Parietal lobe (tissue), 2 donors: ENCODE data around the genes UGT2B11 and MOB1B.

GRCh38 chr4:68646603-68647513 lies 23.6 kb downstream of the UGT2B15 start:
- RAMPAGE, long total RNA, result no peak

DNA sequence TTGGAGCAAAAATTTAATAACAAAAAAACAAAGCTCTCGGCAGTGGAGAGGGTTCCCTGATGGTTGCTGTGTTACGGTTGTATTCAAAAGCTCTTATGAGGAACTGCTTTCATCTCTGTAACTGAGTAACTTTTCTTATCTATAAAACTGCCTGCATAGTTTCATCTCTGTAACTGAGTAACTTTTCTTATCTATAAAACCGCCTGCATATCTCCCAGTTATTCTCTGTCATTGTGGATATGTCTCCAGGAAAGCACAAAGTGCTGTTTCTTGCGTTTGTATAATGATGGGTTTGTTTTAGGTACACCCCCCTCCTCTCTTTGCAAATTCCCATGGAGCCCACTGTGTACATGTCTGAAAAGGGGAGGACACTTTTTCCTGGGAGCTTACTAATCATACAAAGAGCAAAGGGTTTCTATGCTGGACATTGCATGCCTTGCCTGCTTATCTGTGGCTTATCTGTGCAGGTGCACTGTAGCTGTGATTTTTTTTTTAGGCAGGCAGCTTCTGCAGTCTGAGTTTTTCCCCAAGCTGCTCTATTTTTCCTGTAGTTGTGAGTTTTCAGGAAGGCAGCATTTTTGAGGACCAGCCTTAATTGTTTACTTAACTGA lies 62.6 kb upstream of the UGT2B15 start:
- RAMPAGE, long total RNA, result no peak

GRCh38 chr4:68818021-68818540 lies 2.3 kb downstream of the UGT2B10 start:
- RAMPAGE, long total RNA, result no peak

DNA sequence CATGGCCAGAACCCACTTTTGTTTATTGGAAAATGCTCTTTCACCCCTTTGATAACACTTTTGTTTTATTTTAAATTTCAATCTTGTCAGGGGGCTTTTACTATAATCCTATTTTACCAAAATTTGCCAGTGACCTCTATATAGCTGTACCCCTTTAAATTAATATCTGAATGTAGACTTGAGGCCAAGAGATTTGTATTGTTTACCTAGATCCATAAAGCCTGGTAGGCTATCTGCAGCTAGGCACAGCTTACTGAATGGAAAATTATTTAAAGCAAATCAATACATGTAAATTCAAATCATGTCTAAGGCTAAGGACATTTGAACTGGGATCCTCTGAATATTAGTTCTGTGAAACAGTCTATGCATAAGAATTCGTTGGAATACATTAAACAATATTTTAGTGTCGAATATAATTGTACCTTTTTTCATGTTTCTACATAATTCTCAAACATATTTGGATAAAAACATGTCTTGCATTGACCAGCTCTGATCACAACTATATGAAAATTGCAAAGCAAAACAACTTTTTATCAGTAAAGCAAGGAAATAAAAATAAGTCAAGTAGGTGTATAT lies 1.6 kb downstream of the UGT2A3 start:
- RAMPAGE, long total RNA, result no peak

- RAMPAGE, long total RNA, result no peak
Measured at GRCh38 chr4:68960985-68961466, 9.4 kb upstream of the UGT2A3 start.

- RAMPAGE, long total RNA, result no peak
Measured at GRCh38 chr4:69056903-69057195, 39.4 kb upstream of the UGT2B7 start.

GRCh38 chr4:69214465-69214825 lies at the start of gene UGT2B11:
UGT2B11 (minus strand) TSS chr4:69214748.
- RAMPAGE, long total RNA, result no peak

GRCh38 chr4:69493393-69493902 lies 2.3 kb downstream of the UGT2B4 start:
- RAMPAGE, long total RNA, result no peak

DNA sequence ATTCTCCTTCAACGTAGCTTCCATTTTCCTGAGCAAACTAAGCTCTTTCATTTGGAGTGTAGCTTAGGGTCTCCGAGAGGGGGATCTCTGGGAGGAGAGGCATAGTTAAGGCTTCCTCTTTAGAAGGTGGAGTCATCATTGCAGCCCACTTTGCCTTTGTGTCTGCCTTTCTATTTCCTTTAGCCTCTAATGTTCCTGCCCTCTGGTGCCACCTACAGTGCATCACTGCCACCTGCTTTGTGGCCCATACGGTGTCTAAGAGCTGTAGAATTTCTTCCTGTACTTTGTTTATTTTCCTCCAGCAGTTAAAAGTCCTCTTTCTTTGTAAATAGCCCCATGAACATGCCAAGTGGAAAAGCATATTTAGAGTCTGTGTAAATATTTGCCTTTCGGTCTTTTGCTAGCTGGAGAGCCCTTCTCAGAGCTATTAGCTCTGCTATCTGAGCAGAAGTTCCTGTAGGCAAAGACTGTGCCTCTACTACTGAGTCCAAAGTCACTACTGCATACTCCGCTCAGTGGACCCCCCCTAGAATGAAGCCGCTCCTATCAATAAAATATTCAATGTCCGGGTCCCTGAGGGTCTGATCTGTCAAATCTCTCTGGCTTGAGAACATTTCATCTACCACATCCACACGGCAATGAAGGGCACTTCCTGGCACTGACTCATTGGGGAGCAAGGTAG lies 36.5 kb downstream of the SULT1E1 start:
- RAMPAGE, long total RNA, result no peak

DNA sequence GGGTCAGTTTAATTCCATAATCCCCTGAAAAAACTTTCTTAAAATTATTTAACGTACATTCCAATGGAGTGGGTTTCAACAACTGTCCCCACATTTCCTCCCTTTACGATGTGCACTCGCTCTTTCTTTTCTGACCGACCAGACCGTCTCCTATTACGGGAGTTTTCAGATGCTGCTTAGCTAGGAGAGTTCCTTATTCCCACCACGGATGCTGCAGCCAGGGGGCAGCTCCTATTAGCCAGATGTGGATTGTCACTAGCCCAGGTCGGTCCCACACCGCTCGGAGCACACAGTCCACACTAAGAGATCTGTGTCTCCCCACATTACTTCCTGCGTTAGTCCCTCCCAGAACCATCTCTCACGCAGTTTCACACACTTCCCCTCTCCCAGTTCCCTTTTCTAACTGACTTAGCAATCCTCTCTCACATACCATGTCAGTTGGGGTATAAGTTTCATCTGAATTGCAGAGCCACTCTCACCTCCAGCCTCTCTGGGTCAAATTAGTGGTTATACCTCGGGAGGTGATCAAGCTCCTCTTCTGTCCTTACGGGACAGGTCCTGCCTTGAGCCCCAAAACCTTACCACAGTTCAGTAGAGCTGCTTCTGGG lies 28.3 kb downstream of the SULT1E1 start:
- RAMPAGE, long total RNA, result no peak

DNA sequence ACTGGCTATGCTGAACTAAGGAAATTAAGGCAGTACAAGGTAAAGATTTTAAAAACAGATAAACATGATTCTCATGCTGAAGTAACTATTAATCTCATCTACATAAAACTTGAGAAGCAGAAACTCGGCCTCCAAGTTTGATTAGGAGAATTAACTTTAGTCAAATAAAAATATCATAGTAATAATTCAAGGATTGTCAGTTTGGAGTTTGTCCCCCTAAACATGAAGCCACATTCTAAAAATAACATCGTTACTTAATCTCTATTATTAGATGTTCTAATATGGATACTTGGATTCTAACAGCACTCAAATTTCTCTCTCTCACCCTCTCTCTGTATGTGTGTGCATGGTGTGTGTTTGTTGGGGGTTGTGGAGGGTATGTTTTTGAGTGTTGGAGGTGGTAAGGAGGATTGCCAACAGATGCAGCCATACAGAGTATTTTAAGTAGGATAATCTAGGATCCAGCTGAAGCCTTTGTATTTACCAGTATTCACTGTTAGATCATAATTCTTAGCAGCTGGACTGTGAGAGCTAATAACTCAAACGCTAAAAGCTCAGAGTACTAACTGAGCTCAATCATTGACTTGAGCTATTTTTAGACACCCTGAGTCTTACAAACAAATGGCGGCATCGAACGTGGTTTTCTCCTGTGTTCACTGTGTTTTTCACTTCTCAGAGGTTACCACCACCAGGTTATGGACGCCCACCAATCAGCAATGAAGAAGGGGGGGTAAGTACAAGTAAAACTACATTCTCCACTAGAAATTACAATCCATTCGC lies 8.8 kb downstream of the ENAM start:
- RAMPAGE, long total RNA, result no peak

DNA sequence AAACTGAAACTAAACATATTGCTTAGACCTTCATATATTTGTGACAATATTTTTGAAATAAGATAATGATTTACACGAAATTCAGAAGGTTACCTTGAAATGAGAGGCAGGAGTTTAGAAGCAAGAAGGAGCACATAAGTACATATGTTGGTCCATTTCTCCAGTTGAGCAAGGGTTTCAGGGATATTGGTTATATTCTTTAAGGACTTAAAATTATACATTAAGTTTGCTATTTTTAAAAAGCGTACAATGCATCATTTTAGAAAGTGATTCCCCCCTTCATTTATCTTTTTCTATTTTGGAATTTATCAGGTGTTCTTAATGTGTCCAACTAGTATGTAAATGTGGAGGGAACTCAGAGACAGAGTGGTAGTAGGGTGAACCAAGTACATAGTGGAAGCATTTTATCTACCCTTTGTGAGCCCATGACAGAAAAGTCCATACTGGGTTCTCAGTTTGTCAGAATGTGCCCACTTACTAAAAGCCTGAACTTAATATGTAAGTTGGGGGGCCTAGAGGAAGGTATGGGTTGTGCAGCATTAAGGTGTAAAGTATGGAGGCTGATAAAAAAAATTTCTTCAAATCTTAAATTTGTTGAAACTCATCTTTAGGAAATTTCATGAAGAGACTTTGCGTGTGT lies 4.7 kb upstream of the RUFY3 start:
- RAMPAGE, long total RNA, result no peak

DNA sequence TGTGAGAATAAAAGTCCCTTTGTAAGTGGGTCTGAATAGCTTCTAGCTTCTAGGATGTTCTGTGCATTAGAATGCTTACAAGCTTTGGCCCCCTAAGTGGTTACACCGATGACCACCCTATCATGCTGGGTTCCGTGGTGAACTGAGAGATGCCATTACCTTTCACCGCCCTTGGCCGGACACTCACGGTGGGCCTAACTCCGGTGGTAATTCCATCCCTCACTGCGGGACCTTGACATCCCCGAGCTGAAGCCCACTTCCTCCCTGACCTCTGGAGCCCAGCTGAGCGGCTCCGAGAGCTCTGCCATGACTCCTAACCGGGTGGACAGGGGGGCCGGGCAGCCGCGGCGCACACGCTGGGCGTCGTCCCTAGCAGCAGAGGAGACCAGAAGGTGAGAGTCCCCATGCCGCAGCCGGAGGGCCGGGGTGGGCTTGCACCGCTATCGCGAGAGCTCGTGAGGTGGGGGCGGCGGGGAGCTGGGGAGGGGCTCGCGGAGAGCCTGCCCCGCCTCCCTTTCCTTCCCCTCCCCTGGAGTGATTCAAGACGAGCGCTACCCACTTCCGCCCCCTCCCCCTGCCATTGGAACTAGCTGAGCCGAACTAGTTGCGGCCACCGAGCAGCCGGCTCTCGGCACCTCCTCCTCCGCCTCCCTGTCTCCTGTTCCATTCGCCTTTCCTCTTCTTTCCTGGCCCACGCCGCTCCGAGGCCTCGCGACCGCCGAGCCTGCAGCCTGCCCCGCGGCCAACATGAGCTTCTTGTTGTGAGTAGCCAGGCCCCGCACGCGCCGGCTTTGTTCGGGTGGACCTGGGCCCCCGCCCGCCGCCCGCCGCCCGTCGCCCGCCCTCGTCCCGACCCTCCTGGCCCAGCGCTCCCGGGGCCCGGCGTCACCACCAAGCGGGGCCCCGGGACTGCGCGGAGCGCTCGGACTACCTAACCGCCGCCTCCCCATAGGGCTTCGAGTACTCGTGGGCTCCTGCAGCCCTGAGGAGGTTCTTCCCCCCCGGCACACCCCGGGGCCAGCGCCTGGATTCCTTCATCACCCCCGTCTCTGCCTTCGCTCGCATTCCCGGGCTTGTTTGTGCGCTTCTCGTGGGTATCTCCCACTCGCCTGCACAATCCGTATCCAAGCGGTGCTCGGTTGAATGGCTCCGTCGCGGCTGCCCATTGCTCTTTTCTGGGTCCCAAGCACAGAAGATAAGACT lies at the start of gene MOB1B:
Gene MOB1B (plus strand): TSS at position 580 of the 1,203 bp plus-strand sequence.
- RAMPAGE, long total RNA, result start-site peak on the minus strand centred at position 424 of the sequence, 43 bp wide, 54 and 11 reads in 2 replicates

DNA sequence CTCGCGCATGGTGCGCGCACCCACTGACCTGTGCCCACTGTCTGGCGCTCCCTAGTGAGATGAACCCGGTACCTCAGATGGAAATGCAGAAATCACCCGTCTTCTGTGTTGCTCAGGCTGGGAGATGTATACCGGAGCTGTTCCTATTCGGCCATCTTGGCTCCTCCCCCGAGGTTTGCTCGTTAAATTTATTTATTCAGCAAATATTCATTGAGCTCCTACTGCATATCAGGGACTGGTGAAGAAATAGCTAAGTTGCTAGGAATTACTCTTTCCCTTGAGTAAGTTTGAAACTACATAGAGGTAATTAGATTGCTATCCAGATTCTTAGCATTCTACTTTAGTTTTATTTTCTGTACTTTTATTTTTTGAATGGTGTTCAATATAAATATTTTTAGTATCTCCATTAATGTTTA lies 66.2 kb downstream of the DCK start:
- RAMPAGE, long total RNA, result no peak

GRCh38 chr4:71141325-71141524 lies 45.8 kb upstream of the SLC4A4 start:
- RAMPAGE, long total RNA, result no peak

GRCh38 chr4:72666821-72667447 lies 97.9 kb upstream of the ADAMTS3 start:
- RAMPAGE, long total RNA, result no peak

GRCh38 chr4:72969152-72969419 lies 100.4 kb downstream of the COX18 start:
- RAMPAGE, long total RNA, result no peak

GRCh38 chr4:73100021-73100695 lies 30.6 kb upstream of the COX18 start:
- RAMPAGE, long total RNA, result no peak

GRCh38 chr4:73103974-73104628 lies 34.6 kb upstream of the COX18 start:
- RAMPAGE, long total RNA, result no peak

DNA sequence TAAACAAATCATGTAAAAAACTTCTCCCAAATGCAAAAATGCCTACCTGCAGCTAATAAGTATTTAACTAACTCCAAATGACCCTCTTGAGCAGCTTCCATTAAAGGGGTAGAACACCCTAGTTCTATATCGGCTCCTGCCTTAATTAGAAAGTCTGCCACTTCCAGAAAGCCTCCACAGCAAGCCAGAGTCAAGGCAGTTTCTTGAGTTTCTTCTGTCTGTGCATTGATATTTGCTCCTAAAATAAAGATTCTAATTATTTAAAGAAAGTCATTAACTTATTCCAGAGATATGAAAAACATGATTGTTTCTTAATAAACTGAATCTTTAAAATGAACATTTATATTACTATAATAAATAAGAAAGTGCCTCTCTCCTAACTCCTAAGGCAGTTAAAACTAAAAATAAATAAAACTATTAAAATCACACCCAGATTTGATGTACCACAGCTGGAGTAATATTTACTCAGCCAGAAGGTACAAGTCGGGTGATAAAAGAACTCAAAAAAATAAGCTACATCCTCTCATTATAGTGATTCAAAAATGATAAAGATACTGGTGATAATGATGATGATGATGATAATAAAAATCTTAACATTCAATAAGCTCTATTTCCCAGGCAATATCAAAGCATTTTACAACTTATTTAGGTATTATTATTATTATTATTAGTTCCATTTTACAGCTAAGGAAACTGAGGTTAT lies 77.8 kb upstream of the COX18 start:
- RAMPAGE, long total RNA, result no peak